ENCODE results near the gene ZC3HAV1.

- PRO-cap, 2 experiments: no peak in any of the 2 experiments
These were observed 51.0 kb downstream of the CREB3L2 start for GRCh38 chr7:137950777-137951398.

GRCh38 chr7:137962575-137963534 is 39.0 kb downstream of the CREB3L2 start:
- PRO-cap, 2 experiments: no peak in any of the 2 experiments

DNA sequence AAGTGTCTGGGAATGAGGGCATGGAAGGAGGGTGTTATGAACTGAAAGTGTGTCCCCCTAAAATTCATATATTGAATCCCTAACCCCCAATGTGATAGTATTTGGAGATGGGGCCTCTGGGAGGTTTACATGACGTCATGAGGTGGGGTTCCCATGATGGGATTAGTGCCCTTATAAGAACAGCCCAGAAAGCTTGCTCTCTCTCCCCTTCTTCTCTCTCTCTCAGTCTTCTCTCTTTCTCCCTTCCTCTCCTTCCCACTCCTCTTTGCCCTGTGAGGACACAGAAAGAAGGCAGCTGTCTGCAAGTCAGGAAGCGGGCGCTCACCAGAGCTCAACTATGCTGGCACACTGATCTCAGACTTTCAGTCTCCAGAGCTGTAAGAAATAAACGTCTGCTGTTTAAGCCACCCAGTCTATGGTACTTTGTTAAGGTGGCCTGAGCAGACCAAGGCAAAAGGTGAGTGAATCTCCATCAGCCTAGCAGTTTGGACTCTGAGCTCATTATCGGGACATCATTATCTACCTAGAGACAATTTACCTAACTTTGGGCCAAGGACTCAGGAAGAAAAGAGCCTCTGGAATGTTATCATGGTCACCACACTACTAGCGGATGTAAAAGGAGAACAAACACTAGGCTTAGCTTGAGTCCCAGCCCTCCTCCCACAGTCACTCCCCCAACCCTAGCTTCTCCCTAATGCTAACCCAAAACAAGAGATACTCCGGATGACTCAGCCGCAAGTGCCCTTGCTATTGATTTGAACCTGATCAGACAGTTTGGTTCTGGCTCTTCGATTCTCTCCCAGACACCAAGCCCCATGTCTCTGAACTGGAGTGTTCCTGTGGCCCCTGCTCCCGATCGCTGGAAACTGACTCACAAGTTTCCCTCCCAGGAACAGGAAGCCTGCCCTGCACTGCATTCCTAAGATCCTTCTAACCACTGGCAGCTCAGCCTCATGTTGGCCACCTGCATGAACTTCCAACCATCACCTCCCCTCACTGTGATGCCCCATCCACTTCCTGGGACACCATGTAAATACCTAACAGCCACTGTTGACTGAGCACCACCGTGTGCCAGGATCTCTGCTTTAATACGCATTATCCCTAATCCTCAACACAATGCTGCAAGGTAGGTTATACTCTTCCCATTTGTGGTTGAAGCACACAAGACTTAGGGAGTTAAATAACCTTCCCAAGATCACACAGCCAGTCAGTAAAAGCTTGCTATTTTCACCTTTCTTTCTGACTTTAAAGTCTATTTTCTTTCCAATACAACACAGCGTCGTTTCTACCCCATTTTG is 34.6 kb downstream of the CREB3L2 start:
- PRO-cap, 2 experiments: no peak in any of the 2 experiments

DNA sequence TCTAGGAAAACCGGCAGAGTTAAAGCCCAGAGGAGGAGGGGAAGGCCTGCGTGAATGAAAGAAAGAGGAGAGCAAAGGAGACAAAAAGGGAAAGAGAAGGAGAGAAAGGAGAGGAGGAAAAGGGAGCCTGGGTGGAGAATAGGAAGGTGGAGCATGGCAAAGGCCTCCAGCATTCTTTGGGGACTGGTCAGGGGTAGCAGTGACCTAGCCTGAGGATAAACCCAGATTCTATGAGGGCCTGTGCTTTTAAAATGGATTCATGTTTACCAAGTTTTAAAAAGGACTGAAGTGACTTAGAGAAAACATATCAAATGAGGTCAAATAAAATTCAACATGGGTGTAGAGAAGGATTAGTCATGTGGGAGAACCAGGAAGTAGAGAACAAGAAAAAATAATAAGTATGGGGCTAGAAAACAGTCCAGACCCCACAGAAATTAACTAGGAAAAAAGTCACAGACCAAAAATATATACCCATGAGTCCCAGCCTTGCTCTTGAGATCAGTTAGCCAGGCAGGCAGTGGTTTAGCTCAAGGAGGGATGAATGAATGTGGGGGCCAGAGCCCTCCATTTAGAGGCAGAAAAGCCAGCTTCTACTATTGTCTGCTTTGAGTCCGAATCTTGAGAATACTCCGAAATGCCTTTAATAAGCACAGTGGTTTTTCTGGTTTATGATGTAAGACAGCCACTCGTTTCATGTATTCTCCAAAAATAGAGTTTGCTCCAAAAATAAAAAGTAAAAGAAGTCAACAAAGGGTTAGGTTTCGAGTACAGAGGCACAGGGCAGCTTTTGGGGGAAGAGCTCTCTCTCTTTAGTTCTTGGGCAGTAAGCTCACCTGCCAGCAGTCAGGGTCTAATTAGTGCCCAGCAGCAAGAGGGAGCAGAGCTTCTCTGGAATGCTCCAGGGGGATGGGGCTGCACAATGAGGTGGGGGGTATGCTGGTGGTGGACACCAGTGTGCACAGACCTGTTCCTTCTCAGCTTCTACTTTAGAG is 20.5 kb downstream of the CREB3L2 start:
- PRO-cap, 2 experiments: no peak in any of the 2 experiments

DNA sequence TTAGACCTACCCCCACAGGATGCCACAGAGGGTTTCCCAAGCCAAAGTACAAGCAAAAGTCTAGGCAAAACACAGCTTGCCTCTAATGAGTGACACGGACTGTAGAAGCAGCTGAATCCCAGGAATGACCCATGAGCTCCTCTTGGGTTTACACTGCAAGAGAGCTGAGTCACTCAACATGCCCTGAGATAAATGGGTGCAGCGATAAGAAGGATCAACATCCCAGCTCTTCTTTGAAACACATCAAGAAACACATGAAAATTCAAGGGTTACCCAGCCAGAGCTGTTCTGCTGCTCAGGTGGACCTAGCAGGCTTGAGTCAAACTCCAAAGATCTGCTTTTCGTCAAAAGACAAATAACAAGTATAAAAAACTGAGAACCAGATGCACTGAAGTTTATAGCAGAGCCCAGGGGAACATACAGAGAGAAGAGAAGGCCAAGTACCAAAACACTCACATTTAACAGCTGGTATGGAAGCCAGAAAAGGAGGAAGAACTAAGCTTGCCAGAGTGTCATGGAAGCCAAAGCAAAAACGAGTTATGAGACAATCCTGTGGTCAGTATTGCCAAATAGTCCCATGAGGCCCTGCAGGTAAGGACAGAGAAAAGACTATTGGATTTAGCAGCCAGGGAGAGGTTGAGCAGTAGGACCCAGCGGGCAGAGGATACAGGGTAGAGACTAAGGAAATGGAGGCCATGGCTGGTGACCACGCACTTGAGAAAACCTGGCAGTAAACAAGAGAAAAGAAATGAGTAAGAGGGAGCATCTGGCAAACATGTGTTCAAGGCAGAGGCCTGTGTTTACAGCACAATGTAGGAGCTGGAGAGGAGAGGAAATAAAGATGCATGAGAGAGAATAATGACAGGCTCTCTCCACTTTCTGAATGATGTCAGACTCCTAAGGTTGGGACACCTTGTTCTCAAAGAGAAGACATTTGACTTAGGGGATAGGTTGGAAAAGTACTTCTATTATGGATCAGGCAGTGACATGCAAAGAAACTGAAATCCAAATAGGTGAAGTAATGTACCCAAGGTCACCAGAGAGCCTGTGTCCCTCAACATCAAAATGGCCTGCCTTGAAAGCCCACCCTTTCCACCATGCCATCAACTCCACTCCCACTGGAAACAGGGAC is 9.3 kb downstream of the CREB3L2 start:
- PRO-cap, 2 experiments: no peak in any of the 2 experiments

- PRO-cap, 2 experiments: peak in 2 of 2 experiments; most common plus-strand start chr7:138002421 (in 1)
These were observed 420 bp upstream of the CREB3L2 start for GRCh38 chr7:138002221-138002791.

DNA sequence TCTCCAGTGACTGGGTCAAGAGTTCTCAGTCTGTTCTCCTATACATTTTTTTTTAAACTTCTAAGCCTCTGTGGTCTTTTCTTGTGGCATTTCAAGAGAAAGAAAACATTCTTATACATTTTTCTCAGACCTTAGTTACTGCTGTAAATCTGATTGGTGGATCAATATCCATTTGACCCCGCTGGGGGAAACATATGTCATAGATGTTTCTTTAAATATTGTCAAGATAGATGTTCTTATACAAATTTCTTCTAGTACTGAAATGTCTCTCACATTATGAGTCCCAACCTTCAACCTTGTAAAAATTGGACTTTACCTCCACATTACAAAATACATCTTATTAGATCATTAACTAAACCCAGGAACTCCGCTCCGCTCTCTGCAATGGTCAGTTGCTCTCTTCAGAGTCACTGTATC is 8.6 kb upstream of the AKR1D1 start:
- PRO-cap, 2 experiments: no peak in any of the 2 experiments

- PRO-cap, 2 experiments: no peak in any of the 2 experiments
These were observed 59.0 kb downstream of the TRIM24 start for GRCh38 chr7:138518794-138519646.

DNA sequence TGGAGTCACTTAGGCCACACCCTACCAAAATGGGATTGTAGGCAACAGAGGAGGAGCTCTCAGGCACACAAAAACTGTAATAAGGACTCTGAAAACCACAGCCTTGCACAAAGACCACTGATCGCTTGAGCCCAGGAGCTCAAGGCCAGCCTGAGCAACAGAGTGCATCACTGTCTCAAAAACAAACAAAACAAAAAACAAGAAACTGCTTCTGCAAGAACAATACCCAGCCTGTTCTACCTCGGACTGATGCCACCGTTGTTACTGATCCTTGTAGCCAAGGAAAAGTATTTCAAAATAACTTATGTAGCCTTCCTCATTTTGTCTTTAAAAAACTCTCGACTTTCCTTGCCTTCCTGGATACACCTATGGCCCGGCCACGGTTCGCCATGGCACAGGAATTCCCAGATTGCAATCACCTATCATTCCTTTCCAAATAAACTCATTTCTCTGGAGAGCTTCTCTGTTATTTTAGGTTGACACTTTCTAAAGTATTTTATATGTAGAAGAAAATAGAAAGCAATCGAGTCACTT is 35.3 kb downstream of the SVOPL start:
- PRO-cap, 2 experiments: no peak in any of the 2 experiments

DNA sequence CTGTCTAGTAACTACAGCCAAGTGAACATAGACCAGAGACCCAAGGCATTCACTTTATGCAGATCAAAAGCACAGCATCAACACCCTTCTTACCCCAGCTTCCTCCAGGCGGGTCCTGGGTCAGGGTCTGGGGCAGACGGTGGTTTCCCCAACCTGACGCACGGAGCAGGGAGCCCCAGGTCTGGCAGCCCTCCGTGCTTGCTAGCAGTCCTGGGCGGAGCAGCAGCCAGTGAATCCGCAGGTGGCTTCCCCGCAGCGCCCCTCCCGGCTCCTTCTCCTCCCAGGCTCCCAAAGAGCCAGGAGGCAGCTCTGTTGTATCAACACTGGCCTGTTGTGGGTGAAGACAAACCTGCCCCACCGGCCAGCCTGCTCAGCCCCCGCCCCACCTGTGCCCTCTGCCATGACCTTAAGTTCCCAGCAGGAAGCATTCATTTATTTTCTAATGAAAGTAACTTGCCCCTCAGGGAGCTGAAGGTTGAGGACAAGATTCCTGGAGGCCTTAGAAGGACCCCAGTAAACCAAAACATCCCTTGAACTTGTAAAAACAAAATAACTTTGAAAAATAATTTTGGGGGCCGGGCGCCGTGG is 24.0 kb upstream of the TMEM213 start:
- PRO-cap, 2 experiments: no peak in any of the 2 experiments

- PRO-cap, 2 experiments: no peak in any of the 2 experiments
These were observed 63.9 kb downstream of the KIAA1549 start for GRCh38 chr7:138917069-138917815.

DNA sequence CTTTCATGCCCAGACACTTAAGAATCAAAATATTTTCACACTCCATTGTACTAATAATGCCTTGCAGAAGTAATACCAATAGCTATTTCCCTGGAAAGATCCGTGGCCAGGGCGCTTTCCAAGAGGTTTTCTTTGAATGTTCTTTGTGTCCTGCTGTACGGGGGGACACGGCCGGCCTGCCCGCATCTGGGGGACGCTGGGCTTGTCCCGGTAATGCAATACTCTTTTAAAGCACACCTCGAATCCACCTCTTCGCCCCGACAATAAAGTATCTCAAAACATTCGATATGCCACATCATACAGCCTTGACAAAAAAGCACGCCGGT is 790 bp downstream of the KIAA1549 start:
- PRO-cap, 2 experiments: no peak in any of the 2 experiments

GRCh38 chr7:139054107-139054588 is 18.3 kb upstream of the ZC3HAV1L start:
- PRO-cap, 2 experiments: no peak in any of the 2 experiments

- PRO-cap, 2 experiments: no peak in any of the 2 experiments
These were observed 26.5 kb upstream of the ZC3HAV1L start for GRCh38 chr7:139062199-139062896.

- PRO-cap, 2 experiments: no peak in any of the 2 experiments
These were observed 1.1 kb downstream of the ZC3HAV1 start for GRCh38 chr7:139108546-139108749.

DNA sequence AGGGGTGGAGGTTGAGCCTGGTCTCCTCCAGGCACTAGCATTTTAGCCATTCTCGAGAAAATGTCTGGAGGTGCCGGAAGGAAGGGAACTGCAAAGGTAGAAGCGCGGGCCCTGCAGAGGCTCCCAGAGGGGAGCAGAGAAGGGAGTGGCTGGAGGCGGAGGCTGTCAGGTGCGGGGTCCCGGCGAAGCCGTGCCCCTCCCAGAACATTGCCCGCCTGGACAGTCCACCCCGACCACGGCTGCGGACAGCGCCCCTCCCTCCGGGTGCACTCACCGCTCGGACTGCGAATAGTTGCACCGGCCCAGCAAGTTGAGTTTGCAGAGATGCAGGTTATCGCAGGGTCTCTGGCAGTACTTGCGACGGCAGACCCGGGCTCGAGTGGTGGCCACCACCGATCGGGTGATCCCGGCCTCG is 763 bp downstream of the ZC3HAV1 start:
- PRO-cap, 2 experiments: peak in 1 of 2 experiments; most common minus-strand start position 241 of the sequence (in 1)

DNA sequence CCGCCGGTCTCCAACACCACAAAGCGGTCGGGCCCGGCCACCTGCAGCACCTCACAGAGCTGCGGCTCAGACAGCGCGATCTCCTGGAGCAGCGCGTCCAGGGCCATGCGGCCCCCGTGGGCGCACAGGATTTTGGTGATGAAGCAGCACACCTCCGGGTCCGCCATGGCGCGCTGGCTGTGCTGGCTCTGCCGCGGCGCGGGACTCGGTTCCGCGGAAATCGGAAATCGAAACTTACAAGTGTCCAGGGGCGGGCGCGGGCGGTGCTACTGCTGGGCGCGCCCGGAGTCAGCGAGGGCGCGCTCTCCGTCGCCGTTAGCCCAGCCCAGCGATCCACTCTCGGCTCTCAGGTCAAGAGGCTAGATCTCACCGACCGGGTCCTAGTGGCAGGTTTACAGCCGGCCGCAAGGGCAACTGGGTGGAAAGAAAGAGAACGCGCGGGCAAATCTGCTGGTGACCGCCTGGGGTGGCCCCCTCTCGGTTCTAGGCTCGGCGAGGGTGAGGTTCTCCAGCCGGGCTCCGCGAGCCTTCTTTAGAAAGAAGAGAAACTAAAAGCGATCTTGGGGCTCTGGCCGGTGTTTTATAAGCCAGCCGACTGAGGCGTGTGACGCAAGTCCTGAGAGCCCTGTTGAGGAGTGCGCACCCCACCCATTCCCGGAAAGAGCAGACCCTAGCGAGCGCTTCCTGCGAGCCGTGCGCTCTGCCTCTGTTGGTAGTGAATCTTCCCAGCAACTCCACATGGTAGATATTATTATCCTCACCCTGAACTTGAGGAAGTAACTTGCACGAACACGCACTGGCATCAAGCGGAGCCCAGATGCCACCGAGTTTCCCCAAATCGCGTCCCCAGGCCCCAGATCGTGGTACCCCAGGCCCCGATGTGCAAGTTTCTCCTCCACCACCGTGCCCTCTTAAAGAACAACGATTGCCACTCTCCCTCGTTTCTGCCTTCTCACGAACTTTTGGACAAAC is at the start of gene ZC3HAV1:
TSS of gene ZC3HAV1 (minus strand) at position 556 of the 972 bp plus-strand sequence.
- PRO-cap, 2 experiments: peak in 2 of 2 experiments; most common plus-strand start position 315 of the sequence (in 2); most common minus-strand start position 190 of the sequence (in 2)

- PRO-cap, 2 experiments: no peak in any of the 2 experiments
These were observed 19.3 kb downstream of the LUC7L2 start for GRCh38 chr7:139379047-139379392.

- PRO-cap, 2 experiments: no peak in any of the 2 experiments
These were observed 51.2 kb downstream of the CLEC2L start for GRCh38 chr7:139574601-139575084.

DNA sequence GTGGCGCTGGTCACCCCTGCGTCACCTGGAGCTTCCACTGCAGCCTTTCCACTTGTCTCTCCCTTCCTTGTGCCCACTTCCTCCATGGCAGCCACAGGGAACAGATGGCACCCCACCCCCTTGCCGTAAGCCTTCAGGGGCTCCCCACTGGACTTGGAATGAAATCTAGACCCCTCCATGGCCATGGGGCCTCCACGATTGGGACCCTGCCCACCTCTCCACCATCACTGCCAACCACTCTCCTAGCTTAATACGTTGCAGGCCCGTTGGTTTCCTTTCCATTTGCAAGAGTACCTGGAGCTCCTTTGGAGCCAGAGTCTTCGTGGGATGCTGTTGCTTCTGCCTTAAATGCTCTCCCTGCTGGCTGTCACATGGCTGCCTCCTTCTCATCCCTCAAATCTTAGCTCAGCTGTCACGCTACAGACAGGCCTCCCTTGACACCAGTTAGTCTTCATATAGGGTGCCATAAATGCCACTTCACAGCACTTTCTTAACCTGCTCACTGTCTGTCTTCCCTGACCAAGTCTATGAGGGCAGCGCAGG is 113.7 kb downstream of the CLEC2L start:
- PRO-cap, 2 experiments: no peak in any of the 2 experiments

All from Metastatic Liver Carcinoma in the Adrenal Gland (tissue), 2 donors.